Measurements from ENCODE around the genes MAPKAPK5, DDX54 and LHX5.

GRCh38 chr12:111438347-111439155, 32.8 kb downstream of the SH2B3 start:
- RRBS, 2 experiments: no CpG with 5 or more reads among the region's 15 CpGs

- RRBS, 2 experiments: no CpG with 5 or more reads among the region's 3 CpGs
Measured at GRCh38 chr12:111715280-111715620, 29.4 kb downstream of the ACAD10 start.

- RRBS, 2 experiments: no CpG with 5 or more reads among the region's 14 CpGs
Measured at GRCh38 chr12:111758084-111758731, 8.5 kb upstream of the ALDH2 start.

- RRBS, 2 experiments: no CpG with 5 or more reads among the region's 37 CpGs
Measured at GRCh38 chr12:111767043-111767743, 460 bp downstream of the ALDH2 start.

GRCh38 chr12:111767744-111768067, 973 bp downstream of the ALDH2 start:
- RRBS, 2 experiments: no CpG with 5 or more reads among the region's 2 CpGs

DNA sequence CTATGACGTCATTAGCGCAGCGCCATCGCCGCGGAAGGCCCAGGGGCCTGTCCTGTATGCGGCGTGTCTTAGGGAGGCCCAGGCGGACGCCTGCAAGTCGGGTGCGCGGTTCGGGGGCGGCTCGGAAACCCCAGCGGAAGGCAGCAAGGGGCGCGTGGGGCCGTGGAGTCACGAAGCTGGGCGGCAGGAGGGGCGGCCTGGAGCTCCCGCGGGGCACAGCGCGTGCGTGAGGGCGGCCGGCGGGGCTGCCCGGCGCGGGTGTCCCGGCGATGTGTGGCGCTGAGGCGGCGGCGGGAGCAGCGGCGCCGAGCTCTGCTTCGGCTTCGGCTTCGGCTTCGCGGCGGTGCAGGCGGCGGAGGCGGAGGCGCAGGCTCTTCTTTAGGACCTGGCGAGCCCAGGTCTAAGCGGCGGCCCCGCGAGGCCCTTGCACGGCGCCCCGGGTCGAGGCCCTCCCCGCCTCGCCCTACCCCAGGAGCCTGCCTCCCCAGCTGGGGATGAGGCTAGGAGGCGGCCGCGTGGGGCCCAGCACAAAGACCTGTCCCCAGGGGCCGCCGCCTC, at the start of gene MAPKAPK5:
MAPKAPK5 (plus strand) TSS at position 261 of the 558 bp plus-strand sequence.
- RRBS, 2 experiments: no CpG with 5 or more reads among the region's 69 CpGs

- RRBS, 2 experiments: no CpG with 5 or more reads among the region's 4 CpGs
Measured at GRCh38 chr12:112005688-112006406, 7.1 kb downstream of the TMEM116 start.

DNA sequence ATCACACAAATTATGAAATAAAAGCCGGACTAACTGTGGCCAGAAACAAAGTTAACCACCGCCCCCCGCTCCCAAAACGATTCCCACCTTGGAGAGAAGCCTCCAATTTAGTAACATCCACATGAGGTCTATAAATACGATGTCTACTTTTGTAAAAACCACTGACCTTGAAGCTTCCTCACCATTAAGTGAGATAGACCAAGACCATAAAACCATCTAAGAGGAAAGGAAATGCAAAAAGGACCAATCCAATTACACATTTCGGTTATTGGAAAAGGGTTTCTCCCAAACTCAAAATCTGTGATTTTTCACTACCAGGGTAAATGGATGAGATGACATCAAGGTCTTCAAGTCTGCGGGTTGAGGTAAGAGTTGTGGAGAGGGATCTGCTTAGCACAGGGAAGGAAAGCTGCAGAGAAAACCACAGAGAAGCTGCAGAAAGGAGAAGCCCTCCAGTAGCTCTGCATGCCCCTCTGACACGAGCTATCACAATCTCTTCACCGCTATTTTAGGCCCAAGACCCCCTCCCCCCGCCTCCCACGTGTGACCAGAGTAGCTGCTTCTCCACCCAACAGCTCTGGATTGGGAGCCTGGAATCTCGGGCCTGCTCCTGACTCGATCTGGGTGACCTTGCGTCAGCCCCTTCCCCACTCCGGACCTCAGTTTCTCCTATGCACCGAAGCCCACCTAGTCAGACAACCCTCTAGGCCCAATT, 846 bp downstream of the NAA25 start:
- RRBS, 2 experiments: no CpG with 5 or more reads among the region's 16 CpGs

- RRBS, 2 experiments: no CpG with 5 or more reads among the region's 36 CpGs
Measured at GRCh38 chr12:112167068-112168167, 42.1 kb downstream of the TRAFD1 start.

GRCh38 chr12:112169727-112170518, 44.6 kb downstream of the TRAFD1 start:
- RRBS, 2 experiments: no CpG with 5 or more reads among the region's 19 CpGs

DNA sequence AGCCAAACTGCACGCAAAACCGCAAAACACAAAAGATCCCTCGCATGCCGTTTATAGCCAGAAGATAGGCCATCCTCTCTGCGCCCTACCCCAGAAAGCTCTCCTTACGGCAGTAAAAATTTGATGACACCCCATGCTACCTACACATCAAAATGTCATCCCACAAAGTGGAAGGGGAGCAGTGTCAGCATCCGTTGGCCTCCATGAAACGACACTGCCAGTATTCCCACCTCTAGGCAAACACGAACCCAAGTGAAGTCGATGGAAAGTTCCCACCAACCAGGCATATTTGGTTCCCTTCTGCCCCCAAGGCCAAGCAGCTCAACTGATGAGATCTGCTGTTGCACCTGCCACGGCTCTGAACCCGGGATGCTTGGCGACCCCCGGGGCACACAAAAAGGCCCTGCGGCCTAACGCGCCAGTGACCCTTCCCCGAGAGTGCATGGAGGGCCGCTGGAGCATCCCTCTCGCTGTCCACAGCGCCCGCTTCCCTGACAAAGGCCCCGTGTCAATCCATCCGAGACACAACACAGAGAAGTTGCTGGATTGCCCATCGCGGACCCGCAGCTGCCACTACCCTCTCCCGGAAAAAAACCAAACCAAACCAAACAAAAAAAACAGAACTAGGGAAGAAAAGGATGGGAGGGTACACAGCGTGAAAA, 1.2 kb downstream of the HECTD4 start:
- RRBS, 2 experiments: no CpG with 5 or more reads among the region's 29 CpGs

GRCh38 chr12:112971117-112971490, 7.2 kb upstream of the OAS2 start:
- RRBS, 2 experiments: no CpG with 5 or more reads among the region's 5 CpGs

DNA sequence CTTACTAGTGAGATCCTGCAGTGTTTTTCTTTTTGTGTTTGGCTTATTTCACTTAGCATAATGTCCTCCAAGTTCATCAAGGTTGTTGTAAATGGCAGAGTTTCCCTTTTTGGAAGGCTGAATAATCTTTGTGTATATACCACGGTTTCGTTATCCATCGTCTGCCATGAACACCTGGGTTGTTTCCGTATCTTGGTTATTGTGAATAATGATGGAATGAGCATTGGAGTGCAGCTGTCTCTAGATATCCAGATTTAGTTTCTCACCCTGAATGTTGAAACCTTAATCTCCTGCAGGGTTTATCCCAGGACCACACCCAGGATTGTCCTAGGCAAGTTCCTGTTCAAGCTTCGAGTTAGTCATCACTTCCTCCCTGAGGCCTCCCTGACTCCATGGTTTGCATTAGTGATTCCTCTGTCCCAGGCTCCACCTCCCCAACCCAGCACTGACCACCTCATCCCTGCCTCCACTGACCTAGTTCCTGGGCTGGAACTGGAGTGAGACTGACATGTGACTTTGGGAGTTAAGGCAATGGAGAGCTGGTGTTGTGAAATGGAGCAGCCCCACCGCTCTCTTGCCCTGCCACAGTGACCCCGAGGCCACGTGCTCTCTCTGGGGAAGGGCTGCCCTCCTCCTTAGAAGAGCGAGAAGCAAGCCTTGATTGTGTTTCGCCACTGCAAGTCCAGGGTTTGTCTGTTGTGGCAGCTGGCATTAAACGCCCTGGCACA, 15.9 kb upstream of the DTX1 start:
- RRBS, 2 experiments: no CpG with 5 or more reads among the region's 11 CpGs

- RRBS, 2 experiments: no CpG with 5 or more reads among the region's 52 CpGs
Measured at GRCh38 chr12:113077128-113077730, 20.7 kb downstream of the DTX1 start.

GRCh38 chr12:113185196-113185881, at the start of gene DDX54:
DDX54 (minus strand) TSS chr12:113185478.
- RRBS, 2 experiments: 1 to 6% methylated on average over 43 of the region's 74 CpGs

- RRBS, 2 experiments: 28 to 46% methylated on average over 6 to 9 of the region's 16 CpGs
Measured at GRCh38 chr12:113186515-113186983, 1.0 kb downstream of the RITA1 start.

DNA sequence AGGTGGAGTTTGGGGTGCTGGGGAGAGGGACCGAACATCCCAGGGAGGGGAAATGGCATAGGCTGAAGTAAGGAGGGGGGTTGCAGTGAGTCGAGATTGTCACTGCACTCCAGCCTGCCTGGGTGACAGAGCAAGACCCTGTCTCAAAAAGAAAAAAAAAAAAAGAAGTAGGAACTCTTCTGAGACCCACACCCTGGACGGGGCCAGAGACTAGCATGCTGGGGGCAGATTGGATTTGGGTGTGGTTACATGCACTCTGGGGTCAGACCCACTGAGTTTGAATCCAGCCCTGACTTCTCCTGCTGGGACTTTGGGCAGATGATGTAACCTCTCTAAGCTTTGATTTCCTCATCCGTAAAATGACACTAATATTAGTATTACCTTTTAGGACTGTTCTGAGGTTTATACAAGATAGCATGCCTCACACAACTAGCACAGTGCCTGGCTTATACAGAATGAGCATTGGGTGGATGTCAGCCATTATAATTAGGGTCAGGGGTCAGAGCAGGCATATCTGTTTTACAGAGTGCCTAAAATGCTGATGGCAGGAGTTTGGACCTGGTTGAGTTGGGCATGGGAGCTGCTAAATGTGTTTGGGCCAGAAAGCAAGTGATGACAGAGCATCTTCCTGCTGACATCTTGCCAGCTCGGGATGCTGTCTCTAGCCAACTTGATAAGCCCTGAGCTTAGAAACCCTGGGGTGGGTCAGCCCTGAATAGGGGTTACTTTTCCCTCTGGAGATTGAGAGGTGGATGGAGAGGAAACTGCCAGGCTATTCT, 15.4 kb downstream of the TPCN1 start:
- RRBS, 2 experiments: no CpG with 5 or more reads among the region's 5 CpGs

DNA sequence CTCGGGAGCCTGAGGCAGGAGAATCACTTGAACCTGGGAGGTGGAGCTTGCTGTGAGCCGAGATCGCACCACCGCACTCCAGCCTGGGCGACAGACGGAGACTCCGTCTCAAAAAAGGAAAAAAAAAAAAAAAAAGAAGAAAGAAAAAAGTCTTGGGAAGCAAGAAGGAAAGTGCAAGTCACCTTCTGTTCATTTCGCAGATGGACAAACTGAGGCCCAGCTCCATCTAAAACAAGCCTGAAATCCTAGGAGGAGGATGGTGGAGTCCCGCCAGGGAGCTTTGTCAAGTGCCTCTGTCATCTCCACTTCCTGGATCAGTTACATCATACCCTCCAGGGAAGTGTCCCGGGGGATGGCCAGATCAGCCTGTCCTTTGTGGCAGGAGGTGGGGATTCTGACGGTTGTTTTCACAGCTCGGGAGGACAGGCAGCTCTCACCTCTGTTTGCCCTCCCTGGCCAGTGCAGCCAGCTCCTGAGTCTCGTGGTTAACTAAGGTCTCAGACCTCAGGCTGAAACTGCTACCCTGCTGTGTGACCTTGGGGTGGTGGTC, 8.7 kb upstream of the SDSL start:
- RRBS, 2 experiments: no CpG with 5 or more reads among the region's 13 CpGs

GRCh38 chr12:113471656-113472241, at the start of gene LHX5:
LHX5 (minus strand) TSS chr12:113471871.
- RRBS, 2 experiments: 21 to 22% methylated on average over 15 of the region's 44 CpGs

DNA sequence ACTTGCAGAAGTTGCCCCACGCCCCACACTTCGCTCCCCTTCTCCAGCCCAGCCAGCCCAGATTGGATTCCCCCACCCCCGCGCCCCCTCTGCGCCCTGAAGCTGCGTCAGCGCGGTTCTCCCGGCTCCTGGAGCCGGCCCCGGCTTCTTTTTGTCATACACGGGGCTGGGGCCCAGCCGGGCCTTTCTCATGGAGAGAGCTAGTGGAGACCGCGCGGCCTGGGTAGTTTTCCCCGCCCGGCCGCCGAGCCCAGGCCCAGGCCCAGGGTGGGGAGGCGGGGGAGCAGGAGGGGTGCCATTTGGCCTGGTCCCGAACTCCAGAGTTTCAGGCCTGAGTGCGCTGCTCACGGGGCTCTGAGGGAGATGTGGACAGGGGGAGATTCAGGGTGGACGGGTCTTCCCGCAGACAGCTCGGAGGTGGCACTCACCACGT, 587 bp upstream of the LHX5 start:
- RRBS, 2 experiments: 67 to 68% methylated on average over 8 of the region's 28 CpGs